ENCODE measurements around a stretch of chr11.

GRCh38 chr11:119309622-119309821, 7.4 kb downstream of the MCAM start:
- PRO-cap: no peak
- RAMPAGE, long total RNA: no peak
- RRBS: no CpG with 5 or more reads among the region's 5 CpGs

DNA sequence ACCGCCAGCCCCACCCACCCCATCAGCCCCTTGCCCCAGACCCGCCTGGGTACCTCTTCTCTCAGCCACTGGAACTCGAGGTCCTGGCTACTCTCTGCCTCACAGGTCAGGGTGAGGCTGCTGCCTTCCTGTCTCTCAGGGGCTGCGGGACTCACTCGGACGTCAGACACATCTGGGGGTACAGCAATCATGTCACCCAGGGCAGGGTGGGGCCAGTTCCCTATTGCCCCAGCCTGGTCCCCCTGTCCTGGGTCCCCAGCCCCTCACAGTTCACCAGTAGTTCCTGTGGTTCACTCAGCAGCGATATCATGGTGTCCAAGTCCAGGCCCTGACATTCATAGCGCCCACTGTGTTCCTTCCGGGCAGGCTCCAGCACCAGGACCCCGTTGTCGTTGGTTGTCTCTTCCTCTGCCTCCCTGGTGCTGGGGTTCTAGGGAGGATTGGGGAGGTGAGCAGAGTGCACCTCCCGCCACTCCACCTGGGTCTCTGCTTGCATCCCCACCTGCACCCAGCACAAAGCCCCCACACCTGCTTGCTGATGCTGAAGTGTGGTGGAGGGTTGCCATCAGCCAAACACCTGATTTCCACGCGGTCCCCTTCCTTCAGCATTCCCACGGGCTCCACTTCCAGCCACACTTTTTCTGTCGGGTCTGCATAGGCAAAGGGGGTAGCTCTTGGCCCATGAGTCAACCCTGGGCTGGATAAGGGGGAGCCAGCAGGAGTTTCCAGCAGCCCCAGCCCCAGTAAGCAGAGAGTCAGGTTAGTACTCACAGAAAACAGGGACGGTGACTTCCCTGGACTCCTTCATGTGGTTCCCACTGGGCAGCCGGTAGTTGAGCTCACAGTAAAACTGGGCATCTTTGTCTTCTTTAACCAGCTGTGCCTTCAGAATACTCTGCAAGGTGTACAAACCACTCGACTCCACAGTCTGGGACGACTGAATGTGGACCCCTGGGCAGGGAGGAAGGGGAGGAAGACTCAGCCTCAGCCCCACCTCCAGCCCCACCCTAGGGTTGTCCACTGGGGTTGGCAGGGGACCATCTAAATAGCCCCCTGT, 4.6 kb downstream of the MCAM start:
- PRO-cap: no peak
- RAMPAGE, long total RNA: no peak
- RRBS: no CpG with 5 or more reads among the region's 20 CpGs

DNA sequence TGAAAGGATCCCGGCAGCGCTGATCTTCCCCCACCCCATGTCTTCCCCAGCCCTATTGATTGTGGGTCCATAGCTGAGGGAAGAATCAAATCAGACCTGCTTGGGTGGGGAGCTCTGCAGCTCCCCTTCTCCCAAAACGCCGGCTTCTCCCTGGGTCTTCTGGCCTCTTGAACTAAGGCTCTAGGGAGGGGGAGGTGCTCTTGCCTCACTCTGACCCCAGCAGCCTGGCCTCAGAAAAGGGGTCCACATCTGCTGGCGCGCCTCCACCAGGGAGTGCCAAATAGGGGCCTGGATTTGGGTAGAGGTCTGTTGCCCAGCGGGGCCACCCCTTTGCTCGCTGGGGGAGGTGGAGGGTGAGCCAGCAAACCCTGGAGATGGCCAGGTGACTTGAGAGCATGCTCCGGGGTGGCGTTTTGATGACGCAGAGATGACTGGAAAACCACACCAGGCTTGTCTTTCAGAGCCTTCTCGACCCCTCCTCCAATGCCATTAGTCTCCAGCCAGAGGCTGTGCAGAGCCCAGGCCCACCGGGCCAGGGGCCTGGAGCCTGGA, 1.1 kb upstream of the MCAM start:
- PRO-cap: no peak
- RAMPAGE, long total RNA: no peak
- RRBS: 65% methylated on average over 4 of the region's 13 CpGs

GRCh38 chr11:119318554-119319434, 1.9 kb upstream of the MCAM start:
- PRO-cap: no peak
- RAMPAGE, long total RNA: no peak
- RRBS: no CpG with 5 or more reads among the region's 19 CpGs

- PRO-cap: no peak
- RAMPAGE, long total RNA: no peak
- RRBS: no CpG with 5 or more reads among the region's 12 CpGs
These were observed 3.3 kb upstream of the MCAM start for GRCh38 chr11:119320222-119320563.

GRCh38 chr11:119366449-119367515, 14.7 kb downstream of the USP2 start:
- PRO-cap: no peak
- RAMPAGE, long total RNA: no peak
- RRBS: no CpG with 5 or more reads among the region's 12 CpGs

GRCh38 chr11:119673712-119674376, 55.2 kb downstream of the NECTIN1 start:
- PRO-cap: no peak
- RAMPAGE, long total RNA: no peak
- RRBS: no CpG with 5 or more reads among the region's 15 CpGs

- PRO-cap: no peak
- RAMPAGE, long total RNA: no peak
- RRBS: under 1% methylated on average over 46 of the region's 81 CpGs
These were observed 425 bp downstream of the NECTIN1 start for GRCh38 chr11:119728476-119729074.

DNA sequence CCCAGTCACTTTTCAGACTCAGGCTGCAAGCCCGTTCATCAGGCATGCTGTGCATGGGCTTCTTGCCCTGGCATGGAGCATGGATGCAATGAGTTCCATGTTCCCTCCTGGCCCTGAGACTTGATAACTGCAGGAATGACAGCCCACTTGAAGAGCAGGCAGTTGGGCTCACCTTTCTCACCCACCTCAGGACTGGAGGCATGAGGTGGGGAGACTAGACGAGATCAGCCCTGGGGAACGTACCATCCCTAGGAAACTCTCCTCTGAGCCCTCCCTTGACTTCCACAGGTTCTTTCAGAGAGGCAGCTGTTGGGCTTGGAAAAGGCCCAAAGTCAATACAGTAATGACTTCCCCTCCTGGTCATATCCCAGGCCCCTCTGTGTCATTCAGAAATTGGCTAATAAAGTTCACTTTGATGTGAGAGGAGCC, 5.7 kb upstream of the NECTIN1 start:
- PRO-cap: no peak
- RAMPAGE, long total RNA: no peak
- RRBS: no CpG with 5 or more reads among the region's 3 CpGs

GRCh38 chr11:119964236-119964833, 173.6 kb downstream of the TRIM29 start:
- PRO-cap: no peak
- RAMPAGE, long total RNA: no peak
- RRBS: no CpG with 5 or more reads among the region's 8 CpGs

DNA sequence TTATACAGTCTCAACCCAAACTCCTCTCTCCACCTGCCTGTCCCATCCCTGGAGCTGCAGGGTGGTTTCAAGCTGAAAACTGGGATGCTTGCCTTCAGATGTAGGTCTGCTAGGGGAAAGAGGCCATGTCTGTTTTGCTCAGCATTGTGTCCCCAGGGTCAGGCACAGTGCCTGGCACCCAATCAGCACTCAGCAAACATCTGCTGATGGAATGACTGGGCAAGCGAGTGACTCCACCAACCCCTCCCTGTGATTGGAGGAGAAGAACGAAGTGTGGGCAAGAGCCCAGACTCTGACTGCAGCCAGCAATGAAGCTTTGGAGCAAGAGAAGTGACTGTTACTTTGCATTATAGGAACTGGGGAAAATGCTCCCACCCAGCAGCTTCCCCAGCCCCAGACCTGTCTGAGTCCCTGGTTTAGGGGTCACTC, 147.6 kb downstream of the TRIM29 start:
- PRO-cap: no peak
- RAMPAGE, long total RNA: no peak
- RRBS: no CpG with 5 or more reads among the region's 2 CpGs

- PRO-cap: no peak
- RAMPAGE, long total RNA: no peak
- RRBS: no CpG with 5 or more reads among the region's 4 CpGs
These were observed 26.6 kb downstream of the TRIM29 start for GRCh38 chr11:120111379-120111716.

GRCh38 chr11:120133264-120133885, 4.5 kb downstream of the TRIM29 start:
- PRO-cap: no peak
- RAMPAGE, long total RNA: no peak
- RRBS: no CpG with 5 or more reads among the region's 7 CpGs

DNA sequence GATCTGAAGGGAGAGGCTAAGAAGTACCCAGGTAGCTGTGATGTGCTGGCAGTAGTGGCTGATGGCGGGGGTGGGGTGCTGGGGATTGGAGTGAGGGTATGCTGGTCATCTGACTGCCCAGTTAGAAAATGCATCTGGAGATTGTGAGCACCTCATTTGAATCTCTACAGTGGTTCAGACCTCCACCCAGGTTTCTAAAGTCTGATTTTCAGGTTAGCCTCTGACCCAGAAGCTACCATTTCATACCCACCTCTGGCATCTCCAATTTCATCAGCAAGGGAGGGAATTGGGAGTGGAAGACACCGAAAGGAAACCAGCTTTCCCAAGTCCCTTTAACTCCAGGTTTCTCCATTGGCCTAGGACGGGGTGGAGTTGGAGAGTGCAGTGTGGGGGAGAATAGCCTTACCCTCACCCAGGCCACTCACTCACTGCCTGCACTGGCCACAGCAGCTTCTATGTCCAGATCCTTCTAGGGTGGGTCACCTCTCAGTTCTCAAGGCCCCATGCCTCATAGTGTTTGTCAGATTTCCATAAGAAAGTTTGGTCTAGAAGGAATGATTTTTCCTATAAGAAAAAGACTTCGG, 2.5 kb downstream of the OAF start:
- PRO-cap: no peak
- RAMPAGE, long total RNA: no peak
- RRBS: no CpG with 5 or more reads among the region's 4 CpGs

GRCh38 chr11:120221117-120221541, 10.3 kb downstream of the OAF start:
- PRO-cap: no peak
- RAMPAGE, long total RNA: no peak

- PRO-cap: no peak
- RAMPAGE, long total RNA: no peak
- RRBS: no CpG with 5 or more reads among the region's 4 CpGs
These were observed 22.1 kb upstream of the TLCD5 start for GRCh38 chr11:120302871-120303529.

DNA sequence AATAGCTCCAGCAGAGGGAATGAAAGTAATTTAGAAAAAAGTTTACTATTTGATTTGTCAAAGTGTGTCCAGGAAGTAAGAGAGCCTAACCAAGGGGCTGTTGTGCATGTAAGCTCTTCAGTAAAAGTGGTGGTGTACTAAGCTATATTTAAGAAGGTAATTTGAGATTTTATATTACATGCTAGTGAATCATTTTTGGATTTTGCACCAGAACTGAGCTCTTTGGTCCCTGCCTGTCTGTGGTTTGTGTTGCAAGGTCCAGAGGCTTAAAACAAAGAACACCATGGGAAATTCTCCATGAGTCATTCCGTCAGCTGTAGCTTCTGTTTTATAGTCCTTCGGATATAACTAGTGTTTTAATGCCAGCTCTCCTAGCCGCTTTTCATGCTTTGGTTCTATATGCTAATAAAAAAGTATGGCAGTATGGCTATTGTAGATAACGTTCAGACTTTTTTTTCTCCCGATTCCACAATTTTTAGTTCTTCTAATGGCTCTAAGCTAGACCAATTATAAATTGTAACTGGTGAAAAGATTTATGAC, 64.6 kb downstream of the ARHGEF12 start:
- PRO-cap: no peak
- RAMPAGE, long total RNA: no peak
- RRBS: no CpG with 5 or more reads among the region's 5 CpGs

- PRO-cap: no peak
- RAMPAGE, long total RNA: no peak
- RRBS: 41% methylated on average over 1 of the region's 19 CpGs
These were observed 15.7 kb downstream of the GRIK4 start for GRCh38 chr11:120527086-120527866.

- PRO-cap: no peak
- RAMPAGE, long total RNA: no peak
- RRBS: no CpG with 5 or more reads among the region's 4 CpGs
These were observed 61.9 kb upstream of the SC5D start for GRCh38 chr11:121230710-121231128.

DNA sequence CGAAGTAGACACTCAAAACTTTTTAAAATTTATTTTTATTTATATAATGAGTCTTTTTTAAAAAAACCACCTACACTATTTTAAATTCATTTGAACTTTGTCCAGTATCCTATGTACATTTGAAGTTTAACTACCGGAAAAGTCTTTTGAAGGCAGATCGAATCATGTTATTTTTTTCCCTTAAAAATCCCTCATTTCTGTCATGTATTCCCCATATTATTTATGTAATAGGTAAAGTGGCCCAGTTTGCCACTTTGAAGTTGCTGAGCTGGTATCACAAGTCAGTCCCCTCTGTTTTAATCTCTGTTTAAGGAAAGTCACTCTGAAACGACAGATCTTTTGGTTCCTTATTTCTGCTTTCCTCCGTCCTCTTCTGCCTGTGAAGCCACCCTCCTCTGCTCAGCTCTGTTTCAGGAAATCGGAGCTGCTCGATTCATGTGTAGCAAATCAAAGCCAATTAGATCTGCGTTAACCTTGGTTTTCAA, 810 bp upstream of the SC5D start:
- PRO-cap: no peak
- RAMPAGE, long total RNA: no peak
- RRBS: 70% methylated on average over 2 of the region's 8 CpGs

Data from lung (tissue), 4 donors.